Vagina (tissue), 1 donor: ENCODE results near the gene HEATR4.

- PRO-cap: no peak
- RAMPAGE, long total RNA: start-site peak on the plus strand at chr14:71584454-71584586, 5 reads
Measured at GRCh38 chr14:71584165-71584918, 264.1 kb downstream of the SIPA1L1 start.

GRCh38 chr14:72451617-72451999 lies 442.3 kb downstream of the DPF3 start:
- PRO-cap: no peak
- RAMPAGE, long total RNA: no peak

DNA sequence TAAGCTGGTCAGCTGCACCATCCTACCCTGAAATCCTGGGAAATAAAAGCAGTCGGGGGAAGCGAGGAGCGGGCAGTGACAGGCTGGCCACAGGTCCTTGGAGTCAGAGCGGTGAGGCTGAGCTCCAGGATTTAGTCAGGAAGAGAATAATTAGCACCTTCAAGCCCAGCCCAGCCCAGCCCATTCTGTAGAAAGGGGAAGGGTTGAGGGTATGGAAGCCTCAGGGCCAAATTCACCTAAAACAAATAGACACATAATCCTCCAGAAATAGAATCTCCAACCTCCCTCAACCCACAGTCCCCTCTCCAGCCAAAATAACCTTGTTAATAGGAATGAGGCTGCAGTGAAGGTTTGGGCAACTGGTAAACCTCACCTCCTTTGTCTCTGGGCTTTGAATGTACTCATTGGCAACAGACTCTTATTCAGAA lies 334.2 kb downstream of the DPF3 start:
- PRO-cap: no peak
- RAMPAGE, long total RNA: no peak

DNA sequence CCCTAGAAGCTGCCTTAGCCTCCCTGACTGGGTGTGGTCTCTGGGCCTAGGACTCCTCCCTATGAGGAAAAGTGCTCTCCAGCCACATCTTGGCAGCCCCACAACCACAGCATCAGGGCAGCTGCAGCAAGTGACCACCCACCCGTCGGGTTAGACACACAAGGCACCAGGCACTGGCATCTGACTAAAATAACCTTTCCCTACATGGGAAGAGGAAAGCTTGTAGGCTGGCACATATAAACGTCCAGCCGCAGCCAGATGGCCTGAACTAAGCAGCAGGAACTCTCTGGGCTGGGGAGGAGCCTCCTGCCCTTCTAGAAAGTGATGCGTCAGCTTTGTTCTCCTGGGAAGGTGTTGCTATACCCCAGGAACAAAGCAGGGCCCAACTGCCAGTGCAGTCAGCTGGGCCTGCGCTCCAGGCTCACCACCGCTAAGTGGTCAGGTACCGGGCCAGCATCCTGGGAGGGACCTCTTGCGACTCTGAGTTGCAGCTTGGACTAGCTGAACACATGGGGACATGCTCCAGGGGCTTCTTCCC lies 328.7 kb downstream of the DPF3 start:
- PRO-cap: no peak
- RAMPAGE, long total RNA: no peak

GRCh38 chr14:72617146-72618263 lies 276.4 kb downstream of the DPF3 start:
- PRO-cap: no peak
- RAMPAGE, long total RNA: no peak

GRCh38 chr14:72771298-72772164 lies 122.4 kb downstream of the DPF3 start:
- PRO-cap: no peak
- RAMPAGE, long total RNA: no peak

- PRO-cap: no peak
- RAMPAGE, long total RNA: no peak
Measured at GRCh38 chr14:72790986-72791748, 102.7 kb downstream of the DPF3 start.

- PRO-cap: no peak
- RAMPAGE, long total RNA: no peak
Measured at GRCh38 chr14:72828570-72829236, 65.2 kb downstream of the DPF3 start.

DNA sequence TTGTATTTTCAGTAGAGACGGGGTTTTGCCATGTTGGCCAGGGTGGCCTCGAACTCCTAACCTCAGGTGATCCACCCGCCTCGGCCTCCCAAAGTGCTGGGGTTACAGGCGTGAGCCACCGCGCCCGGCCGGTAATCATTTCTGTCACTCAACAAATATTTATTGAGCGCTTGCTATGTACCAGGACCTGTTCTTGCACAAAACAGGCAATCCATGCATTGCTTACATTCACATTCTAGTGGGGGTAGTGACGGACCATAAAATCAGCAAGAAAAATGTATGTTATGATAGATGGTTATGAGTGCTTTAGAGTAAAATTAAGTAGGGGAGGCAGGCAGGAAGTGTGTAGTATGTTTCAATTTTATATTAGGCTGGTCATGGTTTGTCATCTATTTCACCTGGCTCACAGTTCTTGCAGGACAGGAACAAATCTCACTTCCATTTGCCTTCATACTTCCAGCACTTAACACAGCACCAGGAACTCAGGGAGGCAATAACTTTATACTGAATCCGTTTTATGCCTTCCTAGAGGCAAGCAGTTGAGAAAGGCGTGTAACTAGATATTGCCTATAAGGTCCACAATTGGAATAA lies 910 bp upstream of the RBM25 start:
- PRO-cap: no peak
- RAMPAGE, long total RNA: no peak

GRCh38 chr14:73058645-73059406 lies 492 bp downstream of the RBM25 start:
- PRO-cap: unidirectional peak, minus-strand start at chr14:73058954; unidirectional peak, minus-strand start at chr14:73059167
- RAMPAGE, long total RNA: no peak

DNA sequence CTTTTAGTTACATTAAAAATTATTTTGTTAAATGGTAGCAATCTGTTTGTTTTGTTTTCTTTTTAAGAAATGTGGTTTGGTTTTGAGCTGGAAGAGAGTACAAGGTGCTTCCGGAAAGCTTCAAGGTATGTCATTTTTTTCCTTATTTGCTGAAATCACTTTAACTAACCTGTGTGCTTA lies 25.0 kb downstream of the RBM25 start:
- PRO-cap: no peak
- RAMPAGE, long total RNA: start-site peak on the plus strand centred at position 76 of the sequence, 8 bp wide, 55 reads

GRCh38 chr14:73140650-73141548 lies 4.6 kb downstream of the PSEN1 start:
- PRO-cap: no peak
- RAMPAGE, long total RNA: no peak

DNA sequence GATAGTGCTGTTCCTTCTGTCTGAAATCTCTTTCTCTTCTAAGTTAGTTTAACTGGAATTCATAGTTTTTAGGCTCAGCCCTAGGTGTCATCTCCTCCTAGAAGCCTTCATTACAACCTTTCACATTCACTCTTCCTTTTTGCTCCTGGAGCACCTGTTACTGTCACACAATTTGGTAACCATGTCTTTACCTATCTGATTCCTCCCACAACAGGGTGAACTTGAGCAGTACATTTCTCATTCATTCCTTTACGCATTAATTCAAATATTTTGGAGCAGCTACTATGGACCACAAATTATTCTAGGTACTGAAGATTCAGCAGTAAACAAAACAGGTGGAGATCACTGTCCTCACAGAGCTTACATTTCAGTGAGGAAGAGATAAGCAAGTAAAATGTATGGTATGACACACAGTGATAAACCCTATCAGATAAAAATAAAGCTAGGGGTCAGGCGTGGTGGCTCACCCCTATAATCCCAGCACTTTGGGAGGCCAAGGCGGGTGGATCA lies 69.3 kb downstream of the PAPLN start:
- PRO-cap: no peak
- RAMPAGE, long total RNA: no peak

DNA sequence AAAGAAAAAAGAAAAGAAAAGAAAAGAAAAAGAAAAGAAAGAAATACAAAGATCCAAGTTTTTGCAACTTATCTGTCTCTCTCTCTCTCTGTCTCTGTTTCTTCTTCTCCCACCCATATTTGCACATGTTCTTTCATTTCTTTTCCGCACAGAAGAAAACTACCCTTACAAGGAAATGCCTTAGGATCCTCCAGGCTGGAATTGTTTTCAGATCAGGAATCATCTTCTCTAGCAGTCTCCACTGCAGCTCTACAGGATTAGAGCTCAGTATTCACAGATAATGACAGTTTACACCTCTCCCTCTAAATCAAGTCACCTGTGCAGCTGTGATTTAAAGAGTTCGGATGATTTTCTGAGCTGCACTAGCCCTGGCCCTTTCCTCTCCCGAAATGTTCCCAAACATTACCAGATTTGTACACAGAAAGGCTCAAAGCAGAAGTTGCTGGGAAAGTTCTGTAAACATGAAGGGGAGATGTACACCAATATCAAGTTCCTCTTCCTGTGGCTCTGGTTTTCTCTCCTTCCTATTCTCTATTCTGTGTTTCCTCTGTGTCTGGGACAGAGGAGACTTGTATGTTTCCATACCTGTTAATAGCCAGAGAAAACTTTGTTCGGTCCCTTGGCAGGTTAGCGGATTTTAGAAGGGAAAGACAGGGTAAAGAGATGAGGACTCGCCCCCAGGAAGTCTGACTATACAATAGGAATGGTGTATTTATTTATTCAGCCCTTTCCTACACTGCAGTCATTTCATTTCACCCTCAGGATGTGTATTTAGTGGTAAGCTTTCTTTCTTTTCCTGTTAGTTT lies 7.4 kb upstream of the NUMB start:
- PRO-cap: no peak
- RAMPAGE, long total RNA: no peak

- PRO-cap: no peak
- RAMPAGE, long total RNA: no peak
Measured at GRCh38 chr14:73558838-73559067, at the start of gene HEATR4. Gene HEATR4 (minus strand): TSS chr14:73558947.

GRCh38 chr14:73725145-73725386 lies 10.9 kb upstream of the PNMA1 start:
- PRO-cap: no peak
- RAMPAGE, long total RNA: no peak

- PRO-cap: no peak
- RAMPAGE, long total RNA: no peak
Measured at GRCh38 chr14:73739173-73739994, 20.7 kb downstream of the MIDEAS start.

GRCh38 chr14:73761323-73761897 lies 1.3 kb upstream of the MIDEAS start:
- PRO-cap: no peak
- RAMPAGE, long total RNA: no peak

- PRO-cap: no peak
- RAMPAGE, long total RNA: no peak
Measured at GRCh38 chr14:73763345-73763769, 3.3 kb upstream of the MIDEAS start.

- PRO-cap: no peak
- RAMPAGE, long total RNA: no peak
Measured at GRCh38 chr14:73887104-73887527, 457 bp downstream of the ZNF410 start.